Neural progenitor cell (in vitro differentiated cells): ENCODE results near the gene KTN1.

- RAMPAGE, long total RNA, result no peak
Measured at GRCh38 chr14:53613289-53614410, 343.0 kb downstream of the BMP4 start.

GRCh38 chr14:53715289-53715711, 241.3 kb downstream of the BMP4 start:
- RAMPAGE, long total RNA, result no peak

- RAMPAGE, long total RNA, result no peak
Measured at GRCh38 chr14:54349121-54349709, 47.6 kb upstream of the CDKN3 start.

DNA sequence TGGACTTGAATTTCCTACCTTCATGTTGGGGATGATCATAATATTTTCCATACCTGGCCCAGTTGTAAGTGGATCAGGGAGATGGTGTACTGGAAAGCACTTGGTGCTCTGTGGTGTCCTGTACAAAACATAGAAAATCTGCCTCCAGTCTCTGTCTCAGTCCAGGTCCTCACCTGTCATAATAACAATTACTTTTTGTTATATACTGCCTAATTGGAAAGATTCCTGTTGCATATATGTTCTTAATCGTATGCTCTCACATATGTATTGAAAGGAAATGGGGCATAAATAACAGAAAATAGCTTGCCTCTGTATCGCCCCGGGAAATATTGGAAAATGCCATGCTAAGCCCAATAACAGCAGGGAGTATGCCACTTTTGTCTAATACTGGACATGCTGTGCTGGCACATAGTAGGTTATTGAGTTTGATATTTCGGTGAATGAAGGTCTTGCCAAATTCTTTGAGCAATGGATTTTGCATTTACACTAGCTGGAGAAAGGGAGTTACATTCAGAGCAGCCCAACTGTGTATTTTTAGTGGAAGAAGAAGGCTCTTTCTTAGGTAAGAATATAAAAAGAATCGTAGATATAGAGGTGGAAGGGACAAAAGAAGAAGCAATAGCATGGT, 41.4 kb downstream of the SAMD4A start:
- RAMPAGE, long total RNA, result no peak

- RAMPAGE, long total RNA, result no peak
Measured at GRCh38 chr14:54676526-54677858, 110.1 kb downstream of the SAMD4A start.

DNA sequence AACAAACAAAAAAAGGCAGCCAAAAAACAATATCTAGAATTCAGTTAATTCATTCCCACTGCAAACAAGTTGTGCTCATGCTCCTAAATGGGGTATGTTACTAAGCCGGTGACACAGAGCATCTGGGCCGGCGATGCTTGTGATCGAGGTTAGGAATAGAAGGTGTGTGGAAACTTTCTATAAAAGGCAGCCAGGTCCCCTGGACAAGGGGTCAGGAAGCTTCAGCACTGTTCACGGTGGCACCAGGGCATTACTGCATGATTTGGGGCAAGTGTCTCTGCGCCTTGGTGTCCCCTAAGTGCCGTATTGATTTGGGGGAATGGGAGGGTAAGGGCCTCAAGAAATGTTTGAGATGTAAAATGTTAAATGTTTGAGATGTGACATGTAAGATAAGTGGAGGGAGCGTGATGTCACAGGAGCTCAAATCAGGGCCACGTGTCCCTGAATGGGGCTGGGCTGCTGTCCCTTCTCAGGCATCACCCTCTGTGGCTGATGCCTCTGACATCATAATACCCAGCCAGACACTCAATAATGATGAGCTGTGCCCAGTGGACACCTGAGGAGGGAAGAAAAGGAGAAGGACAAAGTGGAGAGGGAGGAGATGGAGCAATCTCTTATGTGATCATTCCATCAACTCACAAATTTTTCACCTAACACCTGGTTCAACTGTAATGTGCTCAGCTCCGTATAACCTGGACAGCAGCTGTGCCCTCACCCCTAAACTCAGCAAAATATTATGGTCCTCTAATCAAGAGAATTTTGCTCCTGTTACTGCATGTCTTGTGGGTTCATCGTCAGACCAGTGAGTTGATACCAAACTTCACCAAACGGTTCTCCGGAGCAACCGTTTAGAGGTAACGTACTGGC, 120.8 kb downstream of the SAMD4A start:
- RAMPAGE, long total RNA, result no peak

GRCh38 chr14:54752688-54753323, 149.8 kb downstream of the GCH1 start:
- RAMPAGE, long total RNA, result no peak

- RAMPAGE, long total RNA, result no peak
Measured at GRCh38 chr14:54772667-54772948, 130.0 kb downstream of the GCH1 start.

DNA sequence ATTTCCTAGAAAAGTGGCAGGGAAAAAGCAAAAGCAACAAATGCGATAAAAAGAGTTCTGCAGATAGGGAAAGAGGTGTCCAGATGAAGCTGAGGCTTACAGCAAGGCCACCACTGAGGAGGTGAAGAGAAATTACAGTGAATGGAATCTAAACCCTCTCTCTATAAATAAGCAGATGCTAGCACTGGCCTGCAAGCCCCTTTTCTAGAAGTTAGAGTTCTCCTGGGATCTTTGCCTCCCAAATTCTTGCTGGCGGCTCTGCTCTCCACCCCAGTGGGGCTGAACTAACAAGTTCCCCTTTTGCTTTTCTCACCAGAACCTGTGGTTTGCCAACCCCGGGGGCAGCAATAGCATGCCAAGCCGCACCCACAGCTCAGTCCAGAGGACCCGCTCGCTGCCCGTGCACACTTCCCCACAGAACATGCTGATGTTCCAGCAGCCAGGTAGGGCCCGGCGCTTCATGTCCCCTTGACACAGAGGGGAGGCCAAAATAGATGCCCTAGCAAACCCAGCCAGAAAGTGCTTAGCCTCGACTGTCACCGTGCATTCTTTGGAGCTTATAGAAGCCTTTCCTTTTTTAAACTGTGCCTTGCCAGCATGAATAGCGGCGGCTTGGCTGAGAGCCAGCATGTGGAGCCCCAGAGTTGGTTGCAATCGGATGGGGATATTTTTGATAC, 126.4 kb downstream of the GCH1 start:
- RAMPAGE, long total RNA, result no peak

GRCh38 chr14:54786833-54787346, 115.7 kb downstream of the GCH1 start:
- RAMPAGE, long total RNA, result no peak

GRCh38 chr14:54842836-54843184, 59.8 kb downstream of the GCH1 start:
- RAMPAGE, long total RNA, result no peak

DNA sequence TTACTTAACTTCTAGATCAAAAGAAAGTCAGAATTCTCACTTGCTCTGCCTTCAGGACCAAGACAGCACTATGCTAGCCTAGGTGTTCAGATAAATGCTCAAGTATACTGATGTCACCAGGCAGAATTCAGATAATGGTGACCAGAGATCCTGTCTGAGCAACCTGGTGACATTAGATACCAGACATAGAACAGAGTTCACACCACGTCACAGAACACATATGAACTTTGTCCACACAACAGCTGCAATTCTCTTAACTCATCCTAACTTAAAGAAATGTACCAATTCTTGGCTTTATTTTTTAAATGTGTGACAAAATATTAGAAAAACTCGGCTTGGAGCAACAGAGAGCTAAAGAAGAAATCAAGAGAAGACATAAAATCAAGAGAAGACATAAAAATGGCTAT, 58.1 kb downstream of the GCH1 start:
- RAMPAGE, long total RNA, result no peak

DNA sequence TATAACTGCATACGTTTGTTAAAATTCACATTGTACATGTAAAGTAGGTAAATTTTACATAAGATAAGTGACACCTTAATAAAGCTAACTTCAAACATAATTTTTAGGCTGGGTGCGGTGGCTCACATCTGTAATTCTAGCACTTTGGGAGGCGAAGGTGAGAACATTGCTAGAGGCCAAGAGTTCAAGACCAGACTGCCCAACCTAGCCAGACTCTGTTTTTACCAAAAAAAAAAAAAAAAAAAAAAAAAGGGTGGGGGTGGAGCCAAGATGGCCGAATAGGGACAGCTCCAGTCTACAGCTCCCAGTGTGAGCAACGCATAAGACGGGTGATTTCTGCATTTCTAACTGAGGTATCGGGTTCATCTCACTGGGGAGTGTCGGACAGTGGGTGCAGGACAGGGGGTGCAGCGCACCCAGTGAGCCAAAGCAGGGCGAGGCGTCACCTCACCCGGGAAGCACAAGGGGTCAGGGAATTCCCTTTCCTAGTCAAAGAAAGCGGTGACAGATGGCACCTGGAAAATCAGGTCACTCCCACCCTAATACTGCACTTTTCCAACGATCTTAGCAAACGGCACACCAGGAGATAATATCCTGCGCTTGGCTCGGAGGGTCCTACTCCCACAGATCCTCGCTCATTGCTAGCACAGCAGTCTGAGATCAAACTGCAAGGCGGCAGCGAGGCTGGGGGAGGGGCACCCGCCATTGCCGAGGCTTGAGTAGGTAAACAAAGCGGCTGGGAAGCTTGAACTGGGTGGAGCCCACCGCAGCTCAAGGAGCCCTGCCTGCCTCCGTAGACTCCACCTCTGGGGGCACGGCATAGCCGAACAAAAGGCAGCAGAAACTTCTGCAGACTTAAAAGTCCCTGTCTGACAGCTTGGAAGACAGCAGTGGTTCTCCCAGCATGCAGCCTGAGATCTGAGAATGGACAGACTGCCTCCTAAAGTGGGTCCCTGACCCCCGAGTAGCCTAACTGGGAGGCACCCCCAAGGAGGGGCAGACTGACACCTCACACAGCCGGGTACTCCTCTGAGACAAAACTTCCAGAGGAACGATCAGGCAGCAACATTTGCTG, 32.2 kb downstream of the GCH1 start:
- RAMPAGE, long total RNA, result no peak

DNA sequence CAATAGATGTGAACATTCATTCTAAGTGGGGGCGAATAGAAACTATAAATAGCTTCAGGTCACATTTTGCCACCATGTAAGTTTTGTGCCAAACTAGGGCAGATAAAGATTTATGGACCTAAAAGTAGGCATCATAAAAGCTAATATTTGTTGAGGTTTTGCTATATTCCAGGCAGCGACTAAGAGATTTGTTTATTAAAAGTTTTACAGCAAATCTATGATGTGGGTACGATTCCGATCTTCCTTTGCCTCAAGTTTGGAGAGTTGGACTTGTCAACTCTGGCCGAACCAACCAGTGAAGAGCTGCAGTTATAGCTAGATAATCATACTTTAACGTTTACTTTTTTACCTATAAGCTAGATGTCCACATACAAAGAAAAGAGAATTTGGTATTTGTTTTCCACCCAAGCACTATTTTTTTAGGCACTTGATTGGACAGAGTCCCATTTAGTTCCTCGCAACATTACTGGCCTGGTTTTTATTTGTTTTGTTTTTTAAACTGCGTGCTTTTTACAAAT, 1.6 kb downstream of the MAPK1IP1L start:
- RAMPAGE, long total RNA, result no peak

- RAMPAGE, long total RNA, result no peak
Measured at GRCh38 chr14:55077607-55078160, 26.2 kb downstream of the MAPK1IP1L start.

DNA sequence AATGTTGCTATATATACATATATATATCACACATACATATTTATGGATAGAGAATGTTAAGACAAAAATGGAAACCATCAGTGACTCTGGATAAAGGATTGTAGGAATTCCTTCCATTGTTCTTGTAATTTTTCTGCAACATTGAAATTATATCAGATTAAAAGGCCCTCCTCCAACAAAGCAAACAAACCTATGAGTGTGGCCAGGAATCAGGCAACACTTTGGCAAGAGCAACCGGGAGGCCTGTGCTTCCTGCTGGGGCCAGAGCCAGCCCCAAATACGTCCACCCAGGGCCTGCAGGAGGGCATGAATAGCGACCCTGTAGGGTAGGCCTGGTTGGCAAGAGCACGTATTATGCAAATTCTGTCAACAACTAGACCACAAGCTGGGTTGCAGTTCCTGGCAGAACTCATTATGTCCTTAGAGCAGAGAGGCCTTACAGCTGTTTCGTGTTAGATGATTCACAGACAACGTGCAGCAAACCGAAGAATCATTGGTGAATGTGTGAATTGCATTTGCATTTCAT, 27.0 kb upstream of the LGALS3 start:
- RAMPAGE, long total RNA, result no peak

GRCh38 chr14:55229105-55229314, 37.6 kb upstream of the DLGAP5 start:
- RAMPAGE, long total RNA, result no peak

- RAMPAGE, long total RNA, result no peak
Measured at GRCh38 chr14:55336819-55337185, 65.6 kb downstream of the FBXO34 start.

GRCh38 chr14:55350354-55351144, 61.1 kb downstream of the ATG14 start:
- RAMPAGE, long total RNA, result no peak

GRCh38 chr14:55579652-55580681, at the start of gene KTN1:
Gene KTN1 (plus strand): TSS chr14:55580207.
- RAMPAGE, long total RNA, result no peak